Mesenteric fat pad (tissue), 1 donor: ENCODE measurements around a stretch of chr2.

GRCh38 chr2:222904201-222905378, 43.8 kb downstream of the ACSL3 start:
- PRO-cap: no peak

GRCh38 chr2:222912193-222912480, 51.3 kb downstream of the ACSL3 start:
- PRO-cap: no peak

GRCh38 chr2:222959078-222959814, 92.7 kb upstream of the KCNE4 start:
- PRO-cap: no peak

GRCh38 chr2:223055158-223055699, 3.2 kb downstream of the KCNE4 start:
- PRO-cap: no peak

- PRO-cap: no peak
Measured at GRCh38 chr2:223612601-223613858, 10.9 kb upstream of the SCG2 start.

DNA sequence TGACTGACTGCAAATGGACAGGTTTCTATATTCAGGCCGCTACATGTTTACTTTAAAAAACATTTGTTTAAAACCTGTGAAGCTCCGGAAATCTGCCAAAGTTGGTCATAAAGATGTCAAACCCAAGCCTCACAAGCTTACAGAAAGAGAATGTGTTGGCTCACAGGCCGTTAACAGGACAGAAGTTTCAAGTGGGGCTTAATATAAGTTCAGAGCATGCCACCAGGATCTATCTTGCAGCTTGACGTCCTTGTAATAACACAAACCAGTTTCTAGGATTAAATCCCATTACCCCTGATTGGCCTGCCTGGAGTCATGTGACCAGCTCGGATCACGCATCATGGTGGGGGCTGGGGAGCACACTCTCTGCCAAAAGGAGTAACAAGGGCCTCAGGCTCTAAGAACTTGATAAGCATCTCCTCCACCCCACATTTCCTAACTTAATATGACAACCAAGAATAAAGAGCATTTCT, 38.9 kb upstream of the SCG2 start:
- PRO-cap: no peak

DNA sequence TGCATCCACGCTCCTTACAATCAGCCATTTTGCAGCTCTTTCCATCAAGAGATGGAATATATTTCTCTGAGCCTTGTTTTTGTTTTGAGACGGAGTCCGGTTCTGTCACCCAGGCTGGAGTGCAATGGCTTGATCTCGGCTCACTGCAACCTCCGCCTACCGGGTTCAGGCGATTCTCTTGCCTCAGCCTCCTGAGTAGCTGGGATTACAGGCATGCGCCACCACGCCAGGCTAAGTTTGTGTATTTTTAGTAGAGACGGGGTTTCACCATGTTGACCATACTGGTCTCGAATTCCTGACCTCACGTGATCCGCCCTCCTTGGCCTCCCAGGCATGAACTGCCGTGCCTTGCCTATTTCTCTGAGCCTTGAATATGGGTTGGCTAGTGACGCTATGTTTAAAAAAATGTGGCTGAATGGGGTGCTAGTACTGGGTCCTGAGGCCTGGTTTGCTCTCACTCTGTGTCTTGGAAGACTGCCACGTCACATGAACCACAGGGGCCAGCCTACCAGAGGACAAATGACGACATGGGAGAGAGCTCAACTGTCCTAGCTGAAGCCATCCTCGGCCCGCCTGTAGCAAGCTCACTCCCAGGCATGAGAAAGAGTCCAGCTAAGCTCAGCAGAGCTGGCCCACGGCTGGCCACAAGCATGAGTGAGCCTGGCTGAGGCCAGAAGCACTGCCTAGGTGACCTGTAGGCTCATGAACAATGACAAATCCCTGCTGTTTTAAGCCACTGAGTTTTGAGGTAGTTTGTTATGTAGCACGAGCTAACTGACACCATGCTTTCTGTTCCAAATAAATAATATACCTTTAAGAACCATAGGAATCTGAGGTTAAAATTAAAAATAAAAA, 14.6 kb downstream of the WDFY1 start:
- PRO-cap: no peak

GRCh38 chr2:223952379-223953063, 4.7 kb upstream of the MRPL44 start:
- PRO-cap: no peak

DNA sequence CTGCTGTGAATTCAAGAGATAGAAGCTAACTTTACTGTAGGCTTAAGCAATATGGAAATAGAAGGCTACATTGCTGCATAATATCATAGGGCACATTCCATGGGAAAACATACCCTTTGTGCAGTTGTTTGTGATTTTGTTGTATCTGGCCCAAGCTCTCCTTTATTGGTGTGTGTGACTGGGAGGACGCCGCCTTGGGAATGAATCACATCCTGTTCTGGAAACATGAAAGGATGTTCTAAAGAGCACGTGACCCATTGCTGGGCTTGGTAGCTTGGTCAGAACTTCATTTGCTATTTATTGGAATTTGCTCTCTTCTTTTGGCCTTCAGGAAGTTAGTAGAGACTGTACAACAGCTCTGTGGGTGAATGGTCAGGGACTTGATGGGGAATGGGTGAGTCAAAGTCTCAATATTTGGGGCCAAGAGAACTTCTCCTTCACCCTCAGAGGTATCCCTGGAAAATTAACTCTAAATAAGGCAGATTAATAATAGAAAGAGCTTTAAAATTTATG, 106.8 kb upstream of the SERPINE2 start:
- PRO-cap: no peak

GRCh38 chr2:224221580-224221905, 180.4 kb downstream of the FAM124B start:
- PRO-cap: no peak

DNA sequence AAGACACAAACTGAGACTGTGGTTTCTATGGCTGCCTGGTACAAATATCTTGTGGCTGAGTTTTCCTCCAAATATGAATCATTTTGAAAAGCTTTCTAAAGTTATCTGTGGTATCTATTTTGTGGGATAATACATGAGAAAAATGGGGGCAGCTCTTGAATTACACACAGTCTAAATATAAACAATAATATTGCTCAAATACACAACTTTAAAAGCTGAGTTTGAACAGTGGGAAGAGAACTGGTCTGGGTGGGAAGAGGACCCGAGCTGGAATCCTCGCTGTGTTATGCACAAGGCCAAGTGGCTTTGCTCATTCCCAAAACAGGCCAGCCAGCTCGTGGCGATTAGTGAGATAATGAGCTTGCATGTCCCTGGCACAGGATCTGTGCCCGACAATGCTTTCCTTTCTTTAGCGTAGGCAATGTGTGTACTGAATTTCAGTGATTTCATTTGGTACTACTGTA, 10.6 kb upstream of the FAM124B start:
- PRO-cap: no peak

DNA sequence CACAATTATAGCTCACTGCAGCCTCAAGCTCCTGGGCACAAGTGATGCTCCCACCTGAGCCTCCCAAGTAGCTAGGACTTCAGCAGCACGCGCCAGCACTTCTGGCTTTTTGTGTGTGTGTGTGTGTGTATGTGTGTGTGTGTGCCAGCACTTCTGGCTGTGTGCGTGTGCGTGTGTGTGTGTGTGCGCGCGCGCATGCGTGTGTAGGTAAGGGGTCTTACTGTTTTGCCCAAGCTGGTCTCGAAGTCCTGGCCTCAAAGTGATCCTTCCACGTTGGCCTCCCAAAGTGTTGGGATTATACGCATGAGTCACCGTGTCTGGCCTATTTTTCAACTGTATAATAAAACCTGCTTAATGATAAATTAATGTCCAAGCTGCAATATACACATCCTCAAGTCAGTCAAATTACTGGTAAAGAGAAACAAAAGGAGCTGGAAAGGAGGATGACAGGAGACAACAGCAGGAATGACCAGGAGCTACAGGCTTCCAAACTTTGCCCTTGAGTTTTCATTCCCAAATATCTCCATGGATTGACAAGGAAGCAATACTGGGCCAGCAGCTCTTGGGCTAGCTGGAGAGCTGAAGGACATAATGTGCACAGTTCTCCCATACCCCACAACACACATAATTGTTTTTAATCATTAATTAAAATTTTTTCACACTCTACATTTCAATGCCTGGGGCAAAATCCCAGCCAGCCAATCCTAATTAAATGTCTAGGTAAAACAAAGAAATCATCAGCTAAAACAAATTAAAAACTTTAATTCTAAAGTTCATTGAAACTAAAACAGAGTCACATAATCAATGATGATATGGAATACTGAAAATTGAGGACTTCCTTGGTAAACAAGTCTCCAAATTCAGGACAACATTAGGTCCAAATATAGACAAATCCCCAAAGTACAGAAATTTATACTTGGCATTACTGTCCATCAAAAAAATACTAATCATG, 42.5 kb downstream of the CUL3 start:
- PRO-cap: no peak

- PRO-cap: no peak
Measured at GRCh38 chr2:224638226-224638787, 53.1 kb upstream of the CUL3 start.

DNA sequence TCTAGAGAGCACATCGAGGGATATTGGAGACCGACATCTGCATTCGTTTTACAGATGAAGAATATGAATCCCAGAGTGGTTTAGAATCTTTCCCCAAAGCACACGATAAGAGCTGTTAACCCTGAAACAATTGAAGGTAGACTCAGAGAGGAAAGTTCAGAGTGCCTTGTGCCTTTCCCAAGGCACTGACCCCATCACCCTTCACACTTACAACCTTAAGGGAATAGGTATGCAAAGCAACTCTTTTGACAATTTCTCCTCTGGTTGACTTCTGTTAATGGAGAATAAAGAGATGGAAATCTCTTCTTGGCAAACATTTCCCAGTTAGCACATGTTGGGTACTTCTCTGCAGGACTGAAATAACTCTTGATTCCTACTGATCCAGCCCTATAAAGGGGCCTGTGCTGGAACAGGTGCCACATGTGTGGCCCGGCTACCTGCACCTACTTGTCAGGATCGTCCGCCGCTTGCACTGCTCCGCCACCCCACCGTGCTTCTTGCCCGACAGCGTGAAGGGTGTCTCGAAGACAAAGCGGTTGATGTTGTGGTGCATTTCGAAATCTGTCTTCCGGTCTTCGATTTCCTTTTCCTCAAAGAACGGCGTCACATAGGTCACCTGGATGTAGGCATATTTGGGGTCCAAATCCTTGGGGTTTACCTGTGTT, 58.4 kb upstream of the CCDC195 start:
- PRO-cap: no peak

GRCh38 chr2:224782187-224782508, 66.0 kb upstream of the CCDC195 start:
- PRO-cap: no peak

DNA sequence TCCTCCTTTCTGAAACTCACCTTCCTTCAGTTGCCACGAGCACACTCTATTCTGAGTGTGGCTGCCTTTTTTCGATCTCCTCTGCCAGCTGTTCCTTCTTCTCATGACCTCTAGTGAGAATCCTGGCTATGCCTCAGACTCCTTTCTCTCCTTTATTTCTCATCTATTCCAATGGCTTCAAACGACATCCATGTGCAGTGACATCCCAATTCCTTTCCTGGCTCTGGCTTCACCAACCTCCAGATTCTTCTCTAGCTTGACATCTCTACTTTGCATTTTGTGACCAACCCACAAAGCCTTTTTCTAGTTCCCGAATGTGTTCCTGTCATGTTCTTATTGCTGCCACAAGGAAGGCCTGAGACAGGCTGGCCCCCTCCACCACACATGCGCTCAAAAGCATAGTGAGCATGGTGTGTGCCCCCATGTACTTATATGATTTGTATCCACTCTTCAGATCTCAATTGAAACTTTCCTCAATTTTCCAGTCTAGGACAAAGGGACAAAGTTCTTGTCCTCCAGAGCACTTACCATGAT, 160.6 kb upstream of the CCDC195 start:
- PRO-cap: no peak

DNA sequence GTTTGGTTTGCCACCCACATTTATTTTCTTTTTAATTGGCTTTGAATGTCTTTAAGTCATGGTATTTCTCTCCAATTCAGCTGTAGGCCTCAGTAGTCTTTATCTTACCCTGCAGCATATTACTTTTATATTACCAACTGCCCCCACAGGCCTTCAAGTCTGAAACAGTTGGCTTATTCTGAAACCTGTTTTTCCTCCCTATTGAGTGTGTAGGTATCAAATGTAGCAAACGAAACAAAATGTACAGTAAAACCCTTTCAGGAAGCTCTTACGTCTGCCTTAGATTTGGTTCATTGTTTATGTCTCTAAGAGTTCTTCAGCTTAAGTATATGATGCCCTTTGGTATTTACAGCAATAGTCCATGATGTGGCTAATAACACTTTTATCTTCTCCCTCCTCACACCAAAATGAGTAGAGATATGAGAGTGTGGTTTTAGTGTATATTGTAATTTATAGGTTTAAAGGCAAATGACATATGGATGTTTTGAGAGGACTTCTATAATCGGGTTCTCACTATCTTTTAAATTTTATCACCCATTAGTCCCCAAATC, 108.8 kb downstream of the DOCK10 start:
- PRO-cap: no peak

- PRO-cap: no peak
Measured at GRCh38 chr2:224935793-224936133, 106.5 kb downstream of the DOCK10 start.

- PRO-cap: no peak
Measured at GRCh38 chr2:224983018-224983428, 59.2 kb downstream of the DOCK10 start.

DNA sequence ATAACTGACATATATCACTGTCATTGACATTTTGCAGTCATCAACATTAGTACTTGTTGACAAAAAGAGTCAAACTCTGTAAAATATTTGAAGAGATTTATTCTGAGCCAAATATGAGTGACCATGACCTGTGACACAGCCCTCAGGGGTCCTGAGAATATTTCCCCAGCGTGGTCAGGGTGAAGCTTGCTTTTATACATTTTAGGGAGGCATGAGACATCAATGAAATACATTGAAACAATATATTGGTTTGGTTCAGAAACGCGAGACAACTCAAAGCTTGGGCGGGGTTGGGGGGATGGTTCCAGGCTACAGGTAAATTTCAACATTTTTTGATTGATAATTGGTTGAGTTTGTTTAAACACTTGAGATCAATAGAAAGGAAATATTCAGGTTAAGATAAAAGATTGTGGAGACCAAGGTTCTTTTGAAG, 266.8 kb downstream of the NYAP2 start:
- PRO-cap: no peak